Fibroblast of villous mesenchyme (primary cell): ENCODE results near the genes OR2K2 and SUSD1.

- CAGE, long polyA plus RNA = no peak
Observed at GRCh38 chr9:111023098-111023686, 15.1 kb downstream of the LPAR1 start.

- CAGE, long polyA plus RNA = no peak
Observed at GRCh38 chr9:111068696-111069265, 30.5 kb upstream of the LPAR1 start.

DNA sequence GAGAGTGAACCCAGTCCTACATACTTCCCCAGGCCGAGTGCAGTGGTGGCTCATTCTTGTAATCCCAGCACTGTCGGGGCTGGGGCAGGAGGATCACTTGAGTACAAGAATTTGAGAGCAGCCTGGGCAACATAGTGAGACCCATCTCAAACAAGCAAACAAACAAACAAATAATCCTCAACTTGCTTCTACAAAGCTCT lies 38.3 kb upstream of the LPAR1 start:
- CAGE, long polyA plus RNA = no peak

GRCh38 chr9:111284469-111285133 lies 45.4 kb downstream of the OR2K2 start:
- CAGE, long polyA plus RNA = no peak

- CAGE, long polyA plus RNA = no peak
Observed at GRCh38 chr9:111330132-111330425, at the start of gene OR2K2. Gene OR2K2 (minus strand): TSS chr9:111330224.

DNA sequence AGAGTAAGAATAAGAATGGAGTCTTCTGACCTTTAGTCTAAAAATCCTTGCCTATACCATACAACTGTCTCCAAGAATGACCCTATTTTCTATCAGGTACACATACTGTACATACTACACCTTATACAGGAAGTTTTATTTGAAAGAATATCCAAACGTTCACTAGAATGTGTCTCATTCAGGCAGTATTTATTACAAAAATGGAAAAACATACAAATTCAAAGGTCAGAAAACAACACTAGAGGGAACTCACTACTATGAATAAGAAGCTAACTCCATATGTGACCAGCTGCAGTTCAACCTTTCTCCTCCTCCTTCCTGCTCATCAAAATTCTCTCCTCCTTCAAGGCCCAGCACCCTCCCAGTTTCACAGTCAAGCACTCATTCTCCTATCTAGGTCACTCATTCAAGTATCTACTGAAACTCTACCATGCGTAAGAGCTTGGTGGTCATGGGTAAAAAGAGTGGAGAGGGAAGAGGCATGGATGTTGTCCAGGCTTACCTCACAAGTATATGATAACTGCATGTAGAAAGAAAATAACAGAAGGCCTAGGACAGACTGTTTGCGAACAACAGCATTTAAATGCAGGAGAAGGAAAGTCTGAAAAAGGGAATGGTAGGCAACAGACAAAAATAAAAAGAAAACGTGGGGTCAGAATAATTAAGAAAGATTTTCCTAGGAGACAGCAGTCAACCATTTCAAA lies 27.7 kb downstream of the ECPAS start:
- CAGE, long polyA plus RNA = no peak

DNA sequence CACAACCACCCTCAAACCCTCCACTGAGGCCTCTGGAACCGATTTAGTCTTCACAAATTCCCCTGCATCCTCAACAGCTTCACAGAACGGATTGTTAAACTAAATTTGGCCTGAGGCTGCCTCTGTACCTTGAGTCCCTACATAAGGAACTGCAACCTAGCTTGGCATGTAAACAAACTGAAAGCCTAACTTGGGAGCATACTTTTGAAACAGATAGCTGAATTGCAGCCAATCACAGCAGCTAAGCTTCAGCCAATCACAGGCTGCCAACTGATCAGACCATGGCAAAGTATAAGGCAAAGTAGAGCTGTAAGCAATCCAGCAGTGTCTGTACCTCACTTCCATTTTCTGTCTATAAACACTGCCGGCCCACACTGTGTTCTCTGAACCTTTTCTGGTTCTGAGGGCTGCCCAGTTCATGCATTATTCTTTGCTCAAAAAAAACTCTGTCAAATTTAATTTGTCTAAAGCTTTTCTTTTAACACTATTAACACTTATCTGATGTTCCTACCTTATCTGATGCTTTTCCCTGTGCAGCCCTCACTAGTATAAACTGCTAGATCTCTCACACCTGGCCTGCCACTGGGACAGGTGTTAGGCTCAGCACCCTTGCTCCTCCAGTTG lies 8.9 kb upstream of the ZNF483 start:
- CAGE, long polyA plus RNA = no peak

GRCh38 chr9:111526225-111526558 lies 1.2 kb downstream of the ZNF483 start:
- CAGE, long polyA plus RNA = no peak

- CAGE, long polyA plus RNA = no peak
Observed at GRCh38 chr9:111630745-111630996, 463 bp upstream of the DNAJC25 start.

GRCh38 chr9:111661730-111662730 lies 625 bp downstream of the GNG10 start:
- CAGE, long polyA plus RNA = no peak

- CAGE, long polyA plus RNA = no peak
Observed at GRCh38 chr9:111662900-111663753, 1.7 kb downstream of the GNG10 start.

GRCh38 chr9:111937748-111938960 lies 41.5 kb downstream of the UGCG start:
- CAGE, long polyA plus RNA = no peak

GRCh38 chr9:111998194-111998491 lies 101.5 kb downstream of the UGCG start:
- CAGE, long polyA plus RNA = no peak

GRCh38 chr9:112014888-112015717 lies 118.5 kb downstream of the UGCG start:
- CAGE, long polyA plus RNA = no peak

DNA sequence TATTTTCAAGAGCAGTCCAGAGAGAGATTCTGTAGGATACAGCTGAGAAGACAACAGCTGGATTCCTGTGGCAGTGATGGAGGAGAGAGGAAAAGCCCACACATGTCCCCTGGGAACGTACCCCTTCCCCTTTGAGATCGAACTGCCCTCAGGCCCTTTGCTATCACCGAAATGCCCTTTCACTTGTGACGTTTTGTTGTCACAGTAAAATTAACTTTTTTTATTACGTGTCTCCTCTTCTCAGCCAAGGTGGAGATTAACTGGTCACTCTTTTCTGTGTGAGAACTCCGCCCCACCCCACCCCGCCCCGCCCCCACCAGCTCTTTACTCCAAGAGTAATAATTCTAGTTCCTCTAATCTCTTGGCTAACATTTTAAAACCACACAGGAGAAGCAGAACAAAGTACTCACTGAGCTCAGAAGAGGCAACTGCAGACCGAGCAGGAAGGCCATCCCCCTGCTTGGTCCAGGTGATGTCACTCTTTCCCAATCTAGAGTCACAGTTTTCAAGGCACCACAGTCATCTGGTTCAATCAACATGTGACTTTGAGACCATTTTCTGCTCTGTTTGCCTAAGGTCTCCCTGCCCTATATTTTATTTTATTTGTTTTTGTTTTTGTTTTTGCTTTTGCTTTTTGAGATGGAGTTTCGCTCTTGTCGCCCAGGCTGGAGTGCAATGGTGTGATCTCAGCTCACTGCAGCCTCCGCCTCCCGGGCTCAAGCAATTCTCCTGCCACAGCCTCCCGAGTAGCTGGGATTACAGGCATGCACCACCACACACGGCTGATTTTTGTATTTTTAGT lies 105.5 kb downstream of the SUSD1 start:
- CAGE, long polyA plus RNA = no peak

GRCh38 chr9:112093148-112093540 lies 82.0 kb downstream of the SUSD1 start:
- CAGE, long polyA plus RNA = no peak

DNA sequence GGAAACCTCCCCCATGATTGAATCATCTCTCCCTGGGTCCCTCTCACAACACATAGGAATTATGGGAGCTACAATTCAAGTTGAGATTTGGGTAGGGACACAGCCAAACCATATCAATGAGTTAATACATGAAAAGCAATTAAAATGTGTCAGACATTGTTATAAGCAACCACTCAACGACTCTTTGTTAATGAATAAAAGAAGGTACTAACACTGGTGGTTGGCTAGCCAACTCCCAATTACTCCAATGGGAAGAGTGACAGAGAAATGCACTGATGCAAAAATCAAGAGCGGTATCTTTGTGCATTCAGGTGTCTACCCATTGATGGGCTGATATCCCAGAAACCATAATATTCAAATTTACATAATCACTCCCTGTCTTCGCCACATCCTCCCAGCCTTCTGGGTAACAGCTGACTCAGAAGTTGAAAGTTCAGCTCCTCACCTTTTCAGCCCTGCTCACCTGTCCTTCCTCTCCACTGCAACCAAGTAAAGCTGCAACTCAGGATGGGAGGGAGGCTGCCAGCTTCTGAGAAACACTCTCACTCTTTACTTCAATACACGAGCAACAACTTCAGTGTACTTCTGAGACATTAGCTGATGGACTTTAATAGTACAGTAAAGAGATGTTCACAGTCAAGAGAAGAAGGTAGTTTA lies 7.0 kb downstream of the SUSD1 start:
- CAGE, long polyA plus RNA = no peak

DNA sequence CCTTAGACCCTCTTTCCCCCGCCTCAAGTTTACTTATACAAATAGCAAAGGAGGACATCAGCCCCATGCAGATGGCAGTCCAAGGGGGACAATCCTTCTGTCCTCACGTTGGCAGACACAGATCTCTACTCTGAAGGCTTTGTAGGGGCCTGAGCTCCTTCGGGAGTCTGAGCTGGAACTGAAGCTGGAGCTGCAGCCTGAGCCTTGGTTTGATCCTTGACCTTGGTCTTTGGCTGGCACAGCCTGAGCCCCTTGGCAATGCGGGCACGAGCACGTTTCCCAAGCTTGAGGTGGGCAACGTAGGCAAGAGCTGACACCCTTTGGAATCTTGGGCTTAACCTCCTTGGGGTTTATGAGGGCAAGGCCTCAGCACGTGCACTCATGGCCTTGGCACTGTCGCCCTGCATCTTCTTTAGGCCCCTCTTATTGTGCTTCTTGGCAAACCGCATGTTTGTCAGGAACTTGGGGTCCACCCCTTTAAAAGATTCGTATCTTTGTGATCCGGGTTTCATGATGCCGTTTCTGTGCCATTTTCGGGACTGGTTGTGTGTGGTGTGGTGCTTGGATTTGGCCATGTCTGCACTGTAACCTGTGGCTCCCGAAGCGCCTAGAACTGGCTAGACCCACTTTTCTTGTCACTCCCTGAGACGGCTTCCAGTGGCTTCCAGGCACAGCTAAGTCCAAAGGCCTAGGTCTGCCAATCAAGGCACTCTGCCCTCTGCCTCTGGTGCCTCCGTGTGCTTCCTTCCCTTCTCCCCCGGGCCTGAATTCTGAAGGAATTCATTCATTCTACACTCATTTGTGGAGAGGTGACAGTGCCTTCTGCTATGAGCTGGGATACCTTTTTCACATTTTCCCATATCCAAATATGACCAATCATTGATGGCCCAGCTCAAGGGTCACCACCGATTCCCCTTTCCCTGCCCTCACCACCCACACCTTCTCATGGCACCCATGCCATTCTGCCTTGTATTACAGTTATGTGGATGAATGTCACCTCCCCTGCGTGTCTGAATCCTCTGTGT lies 1.4 kb downstream of the SUSD1 start:
- CAGE, long polyA plus RNA = no peak

- CAGE, long polyA plus RNA = no peak
Observed at GRCh38 chr9:112174955-112175596, at the start of gene SUSD1. Gene SUSD1 (minus strand): TSS chr9:112175297.

GRCh38 chr9:112208117-112208838 lies 33.2 kb upstream of the SUSD1 start:
- CAGE, long polyA plus RNA = no peak